ENCODE data around the gene CALHM6.

- PRO-cap, 2 experiments = no peak in any of the 2 experiments
Measured at GRCh38 chr6:112149712-112150355, 62.4 kb downstream of the FAM229B start.

- PRO-cap, 2 experiments = no peak in any of the 2 experiments
Measured at GRCh38 chr6:112191441-112192026, 62.8 kb downstream of the LAMA4 start.

DNA sequence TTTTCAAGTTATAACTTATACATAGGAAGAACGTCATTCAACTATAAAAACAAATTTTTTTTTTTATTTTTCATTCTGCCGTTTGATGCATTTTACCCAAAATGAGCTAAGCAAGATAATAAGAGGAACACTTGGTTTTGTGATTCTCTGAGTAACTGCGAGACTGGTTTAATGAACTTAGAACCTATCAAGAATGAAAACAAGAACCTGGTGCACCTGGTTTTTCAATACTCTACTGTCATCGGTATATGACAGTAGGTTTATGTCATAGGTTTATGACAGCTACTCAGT, 20.3 kb downstream of the LAMA4 start:
- PRO-cap, 2 experiments = no peak in any of the 2 experiments

GRCh38 chr6:112330167-112330709, 16.9 kb upstream of the RFPL4B start:
- PRO-cap, 2 experiments = peak in 1 of 2 experiments; most common minus-strand start chr6:112330491 (in 1)

DNA sequence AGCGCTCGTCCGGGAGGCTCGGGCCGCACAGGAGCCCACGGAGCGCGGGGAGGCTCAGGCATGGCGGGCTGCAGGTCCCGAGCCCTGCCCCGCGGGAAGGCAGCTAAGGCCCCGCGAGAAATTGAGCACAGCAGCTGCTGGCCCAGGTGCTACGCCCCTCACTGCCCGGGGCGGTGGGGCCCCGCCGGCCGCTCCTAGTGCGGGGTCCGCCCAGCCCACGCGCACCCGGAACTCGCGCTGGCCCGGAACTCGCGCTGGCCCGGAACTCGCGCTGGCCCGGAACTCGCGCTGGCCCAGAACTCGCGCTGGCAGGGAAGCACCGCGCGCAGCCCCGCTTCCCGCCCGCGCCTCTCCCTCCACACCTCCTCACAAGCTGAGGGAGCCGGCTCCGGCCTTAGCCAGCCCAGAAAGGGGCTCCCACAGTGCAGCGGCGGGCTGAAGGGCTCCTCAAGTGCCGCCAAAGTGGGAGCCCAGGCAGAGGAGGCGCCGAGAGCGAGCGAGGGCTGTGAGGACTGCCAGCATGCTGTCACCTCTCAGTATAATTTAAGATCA, 342.4 kb downstream of the RFPL4B start:
- PRO-cap, 2 experiments = no peak in any of the 2 experiments

DNA sequence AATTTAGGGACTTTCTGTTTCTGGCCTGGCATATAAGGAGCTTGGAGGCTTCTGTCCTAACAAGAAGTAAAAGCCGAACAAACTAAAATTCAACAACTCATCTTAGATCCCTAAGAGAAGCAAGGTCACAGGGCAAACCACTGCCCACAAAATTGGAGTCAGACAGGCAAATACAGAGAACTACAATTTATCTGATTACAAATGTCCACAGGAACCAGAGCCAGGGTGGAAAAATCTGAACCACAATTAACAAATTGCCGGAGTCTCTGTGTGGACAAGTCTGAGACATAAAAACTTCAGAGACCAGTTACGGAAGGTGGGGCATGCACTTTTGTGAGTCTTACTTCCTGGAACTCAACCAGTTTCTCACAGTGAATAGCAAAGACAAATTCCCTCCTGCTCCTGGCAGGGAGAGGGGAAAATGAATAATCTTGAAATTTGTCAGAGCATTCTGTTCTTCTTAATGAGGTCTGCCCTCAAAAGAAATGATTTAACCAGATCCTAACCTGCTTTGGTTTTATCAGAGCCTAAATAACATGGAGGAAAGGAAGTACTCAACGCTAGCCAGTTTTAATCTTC, 671.6 kb downstream of the RFPL4B start:
- PRO-cap, 2 experiments = no peak in any of the 2 experiments

DNA sequence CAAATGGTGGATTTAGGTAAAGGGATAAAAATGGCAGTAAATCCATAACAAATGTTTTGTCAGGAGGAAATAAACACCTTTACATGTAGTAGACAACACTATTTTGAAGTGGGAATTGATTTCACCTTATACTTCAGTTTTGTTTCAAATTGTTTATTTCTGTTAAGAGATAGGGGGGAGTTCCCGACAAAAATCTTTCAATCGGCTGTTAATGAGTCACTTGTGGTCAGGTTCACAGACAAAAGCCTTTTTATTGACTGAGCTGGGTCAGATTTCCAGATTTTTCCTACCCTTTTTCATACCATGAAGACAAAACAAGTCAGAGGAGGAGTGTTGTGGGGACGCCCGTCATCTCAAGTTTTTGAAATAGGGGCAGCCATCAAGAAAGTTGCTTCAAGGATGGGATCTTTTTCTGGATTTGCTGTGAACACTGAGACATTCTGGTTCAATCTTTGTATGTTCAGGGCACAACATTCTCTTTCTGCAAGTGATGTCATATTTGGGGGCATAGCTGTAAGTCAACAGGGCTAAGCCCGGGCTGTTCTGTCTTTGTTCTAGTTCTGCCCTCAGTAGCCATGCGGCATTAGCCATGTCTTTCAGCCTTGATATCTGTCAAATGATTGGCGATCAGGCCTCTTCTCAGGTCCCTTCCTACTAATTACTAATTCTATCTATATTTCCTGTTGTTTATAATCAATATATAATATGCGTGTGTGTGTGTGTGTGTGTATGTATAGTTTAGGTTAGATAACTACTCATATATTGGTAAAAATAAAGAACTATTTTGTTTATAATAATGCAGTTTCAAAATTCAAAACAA, 496.0 kb upstream of the MARCKS start:
- PRO-cap, 2 experiments = no peak in any of the 2 experiments

DNA sequence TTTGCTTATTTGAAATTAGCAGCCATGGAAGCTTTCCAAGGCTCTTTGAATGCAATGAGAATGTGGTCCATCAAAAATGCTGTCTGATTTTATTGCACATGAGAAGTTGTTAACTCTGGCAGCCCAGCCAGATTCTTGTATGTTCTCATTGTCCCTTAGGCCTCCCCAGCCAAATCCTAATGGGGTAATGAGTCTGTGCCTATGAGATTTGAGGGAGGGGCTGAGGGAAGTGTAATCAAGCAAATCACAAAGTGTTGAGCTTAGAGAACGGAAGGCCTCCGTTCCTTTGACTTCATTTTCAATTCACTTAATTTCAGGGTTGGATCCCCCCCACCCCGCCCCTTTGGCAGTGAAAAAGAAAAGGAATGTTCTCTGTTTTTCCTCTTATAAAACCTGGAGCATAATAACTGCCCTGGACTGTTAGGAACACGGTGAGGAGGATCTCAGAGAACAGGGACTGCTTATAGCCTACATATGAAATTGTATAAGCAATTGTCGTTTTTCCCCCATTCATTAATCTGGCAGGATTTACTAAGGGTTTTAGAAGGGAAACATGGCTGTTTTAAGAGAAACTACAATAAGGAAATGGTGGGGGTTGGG, 261.0 kb upstream of the MARCKS start:
- PRO-cap, 2 experiments = no peak in any of the 2 experiments

DNA sequence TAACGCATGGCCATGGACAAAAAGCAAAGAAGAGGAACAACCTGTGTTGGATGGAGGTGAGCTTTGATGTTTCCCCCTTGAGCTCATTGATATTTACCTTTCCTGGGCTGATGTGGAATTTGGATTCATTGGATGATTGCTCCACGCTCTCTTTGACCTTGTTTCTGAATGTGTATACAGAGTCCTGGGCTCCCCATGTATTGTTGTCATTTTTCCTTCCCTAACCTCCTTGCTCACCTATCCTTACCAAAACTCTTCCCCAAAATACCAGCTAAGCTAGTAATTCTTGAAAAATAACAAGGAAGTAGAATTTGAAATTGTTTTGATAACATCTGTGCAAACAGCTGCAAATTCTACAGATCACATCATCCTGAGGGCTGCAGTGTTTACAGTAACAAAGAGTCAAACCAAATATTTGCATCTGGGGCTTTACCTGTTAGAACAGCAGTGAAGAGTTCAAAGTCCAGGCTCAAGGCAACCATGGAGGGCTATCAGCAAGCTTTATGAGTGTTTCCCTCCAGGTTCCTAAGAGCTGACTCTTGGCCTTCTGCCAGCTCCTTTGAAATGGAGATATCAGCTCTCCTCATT, 214.3 kb upstream of the MARCKS start:
- PRO-cap, 2 experiments = no peak in any of the 2 experiments

DNA sequence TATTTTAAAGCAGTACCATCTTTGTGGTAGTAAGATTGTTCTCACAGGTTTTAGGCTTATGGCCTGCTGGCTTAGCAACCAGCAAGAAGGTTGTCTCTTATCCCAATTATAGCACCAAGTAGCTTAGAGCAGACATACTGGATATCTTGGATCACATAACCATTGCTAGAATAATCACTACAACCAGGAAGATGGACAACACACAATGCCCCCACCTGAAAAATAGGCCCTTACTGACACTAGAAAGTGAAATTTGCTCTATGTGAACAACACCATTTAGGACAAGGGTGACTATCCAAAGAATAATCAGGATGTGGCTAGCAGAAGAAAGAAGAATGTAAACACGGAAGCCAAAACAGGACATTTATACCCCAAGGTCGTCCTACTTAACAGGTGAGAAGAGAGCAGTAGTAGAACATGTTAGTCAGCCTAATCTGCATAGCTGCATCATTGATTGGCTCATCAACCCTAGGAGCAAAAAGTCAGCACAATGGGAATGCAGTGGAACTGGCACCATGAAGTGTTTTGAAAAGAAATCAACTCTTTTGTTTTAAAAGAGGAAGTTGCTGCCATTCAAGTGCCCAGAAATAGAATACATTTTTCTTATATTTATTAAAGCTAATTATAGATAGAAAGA, 172.7 kb upstream of the MARCKS start:
- PRO-cap, 2 experiments = no peak in any of the 2 experiments

GRCh38 chr6:113903634-113904263, 46.6 kb downstream of the MARCKS start:
- PRO-cap, 2 experiments = no peak in any of the 2 experiments

GRCh38 chr6:113994825-113995308, 23.9 kb upstream of the HDAC2 start:
- PRO-cap, 2 experiments = no peak in any of the 2 experiments

- PRO-cap, 2 experiments = peak in 1 of 2 experiments; most common minus-strand start chr6:116101916 (in 1)
Measured at GRCh38 chr6:116101780-116102180, 1.1 kb downstream of the NT5DC1 start.

GRCh38 chr6:116222868-116223340, 31.0 kb downstream of the TSPYL4 start:
- PRO-cap, 2 experiments = no peak in any of the 2 experiments

DNA sequence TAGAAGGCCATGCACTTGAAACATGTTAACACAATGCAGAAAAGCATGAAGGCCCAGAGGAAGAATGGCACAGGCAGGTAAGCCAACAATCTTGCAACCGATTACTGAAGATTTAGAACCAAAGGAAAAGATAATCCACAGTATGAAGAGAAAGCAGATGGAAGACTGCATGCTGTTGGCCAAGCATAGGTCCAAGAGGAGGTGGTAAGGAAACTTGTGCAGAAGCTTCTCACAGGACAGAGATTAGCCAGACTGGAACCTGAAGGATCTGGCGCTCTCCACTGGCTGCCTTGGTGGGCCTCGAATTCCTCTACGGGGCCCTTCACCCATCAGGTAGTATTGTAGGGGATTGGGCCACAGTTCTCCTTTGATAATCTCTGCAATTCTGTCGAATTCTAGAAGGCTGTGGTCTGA, 1.3 kb downstream of the TSPYL4 start:
- PRO-cap, 2 experiments = no peak in any of the 2 experiments

DNA sequence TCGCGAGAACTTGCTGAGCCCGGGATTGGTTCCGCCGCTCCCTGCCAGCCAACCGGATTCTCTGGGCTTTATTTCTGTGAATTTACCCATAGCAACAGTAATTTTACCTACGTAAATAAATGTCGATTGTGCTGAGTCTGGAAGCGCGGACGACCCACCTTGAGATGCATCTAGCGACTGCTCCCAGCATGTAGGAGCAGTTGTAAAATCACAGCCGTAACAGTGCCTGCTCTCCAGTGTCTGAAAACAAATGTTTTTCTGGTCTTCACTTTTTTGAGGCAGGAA, 187 bp upstream of the TSPYL1 start:
- PRO-cap, 2 experiments = peak in 1 of 2 experiments; most common plus-strand start position 114 of the sequence (in 1)

GRCh38 chr6:116307084-116307389, 27.3 kb upstream of the TSPYL1 start:
- PRO-cap, 2 experiments = no peak in any of the 2 experiments

GRCh38 chr6:116411136-116411547, 40.4 kb downstream of the DSE start:
- PRO-cap, 2 experiments = no peak in any of the 2 experiments

GRCh38 chr6:116461179-116461433, at the start of gene CALHM6:
Gene CALHM6, plus strand, starts transcription at chr6:116461375.
- PRO-cap, 2 experiments = no peak in any of the 2 experiments

- PRO-cap, 2 experiments = no peak in any of the 2 experiments
Measured at GRCh38 chr6:117303259-117303663, 37.9 kb downstream of the VGLL2 start.

Data from cerebral cortex (tissue), 2 donors.